ENCODE measurements around the genes TFAP2D and MCM3.

DNA sequence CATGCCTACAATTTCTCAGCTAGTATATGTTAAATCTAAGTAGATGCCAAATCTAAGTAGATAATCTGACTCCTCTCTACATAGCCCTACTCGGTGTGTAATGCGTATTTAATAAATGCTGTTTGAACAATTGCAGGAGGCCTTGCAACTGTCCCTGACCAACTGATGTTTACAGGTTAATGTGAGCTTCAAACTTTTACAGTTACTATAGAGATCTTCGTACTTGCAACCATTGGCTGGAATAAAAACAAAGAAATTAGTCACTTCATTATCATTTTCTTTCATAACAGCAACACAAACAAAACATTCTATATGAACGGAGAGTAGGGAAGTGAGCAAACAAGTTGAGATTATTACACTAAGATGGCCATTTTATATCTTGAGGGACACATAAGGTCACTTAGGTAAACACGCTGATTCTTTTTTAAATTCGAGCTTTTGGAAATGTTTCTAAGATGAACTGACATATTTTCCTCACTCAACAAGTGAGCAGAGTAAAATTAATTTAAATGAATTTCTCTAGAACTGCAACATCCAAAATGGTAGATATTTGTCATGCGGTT is 15.4 kb upstream of the CRISP2 start:
- PRO-cap, result no peak

GRCh38 chr6:49764458-49765069 is 20.4 kb upstream of the CRISP3 start:
- PRO-cap, result no peak

- PRO-cap, result no peak
These were observed 10.2 kb upstream of the PGK2 start for GRCh38 chr6:49797202-49797762.

- PRO-cap, result no peak
These were observed at the start of gene TFAP2D for GRCh38 chr6:50713375-50713677. Gene TFAP2D, plus strand, starts transcription at chr6:50713526.

DNA sequence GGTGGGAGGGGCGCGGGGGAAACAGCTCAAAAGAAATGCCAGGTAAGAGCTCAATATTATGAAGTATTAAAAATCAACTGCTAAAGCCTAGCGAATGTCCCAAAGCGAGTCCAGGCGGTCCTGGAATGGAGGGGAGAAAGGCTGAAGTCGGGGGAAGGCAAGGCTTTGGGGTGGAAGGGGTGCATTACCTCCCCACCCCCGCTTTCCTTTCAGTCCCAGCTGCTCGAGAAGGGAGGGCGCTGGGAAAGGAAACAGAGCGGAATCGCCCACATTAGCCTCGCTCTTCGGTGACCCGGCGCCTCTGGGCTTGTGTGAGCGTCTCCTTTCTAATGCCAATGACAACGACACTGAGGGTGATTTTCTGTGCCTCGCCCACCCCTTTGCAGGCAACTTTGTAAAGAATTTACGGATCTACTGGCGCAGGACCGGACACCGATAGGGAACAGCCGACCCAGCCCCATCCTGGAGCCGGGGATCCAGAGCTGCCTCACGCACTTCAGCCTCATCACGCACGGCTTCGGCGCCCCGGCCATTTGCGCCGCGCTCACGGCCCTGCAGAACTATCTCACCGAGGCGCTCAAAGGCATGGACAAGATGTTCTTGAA is 24.1 kb downstream of the TFAP2B start:
- PRO-cap, result no peak

DNA sequence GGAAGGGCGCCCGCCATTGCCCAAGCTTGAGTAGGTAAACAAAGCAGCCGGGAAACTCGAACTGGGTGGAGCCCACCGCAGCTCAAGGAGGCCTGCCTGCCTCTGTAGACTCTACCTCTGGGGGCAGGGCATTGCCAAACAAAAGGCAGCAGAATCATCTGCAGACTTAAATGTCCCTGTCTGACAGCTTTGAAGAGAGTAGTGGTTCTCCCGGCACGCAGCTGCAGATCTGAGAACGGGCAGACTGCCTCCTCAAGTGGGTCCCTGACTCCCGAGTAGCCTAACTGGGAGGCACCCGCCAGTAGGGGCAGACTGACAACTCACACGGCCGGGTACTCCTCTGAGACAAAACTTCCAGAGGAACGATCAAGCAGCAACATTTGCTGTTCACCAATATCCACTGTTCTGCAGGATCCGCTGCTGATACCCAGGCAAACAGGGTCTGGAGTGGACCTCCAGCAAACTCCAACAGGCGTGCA is 406.1 kb downstream of the TFAP2B start:
- PRO-cap, result no peak

- PRO-cap, result no peak
These were observed 573.5 kb downstream of the PKHD1 start for GRCh38 chr6:51513906-51514227.

- PRO-cap, result no peak
These were observed 232.1 kb downstream of the PKHD1 start for GRCh38 chr6:51855308-51855818.

- PRO-cap, result no peak
These were observed 9.2 kb downstream of the PKHD1 start for GRCh38 chr6:52078099-52078718.

DNA sequence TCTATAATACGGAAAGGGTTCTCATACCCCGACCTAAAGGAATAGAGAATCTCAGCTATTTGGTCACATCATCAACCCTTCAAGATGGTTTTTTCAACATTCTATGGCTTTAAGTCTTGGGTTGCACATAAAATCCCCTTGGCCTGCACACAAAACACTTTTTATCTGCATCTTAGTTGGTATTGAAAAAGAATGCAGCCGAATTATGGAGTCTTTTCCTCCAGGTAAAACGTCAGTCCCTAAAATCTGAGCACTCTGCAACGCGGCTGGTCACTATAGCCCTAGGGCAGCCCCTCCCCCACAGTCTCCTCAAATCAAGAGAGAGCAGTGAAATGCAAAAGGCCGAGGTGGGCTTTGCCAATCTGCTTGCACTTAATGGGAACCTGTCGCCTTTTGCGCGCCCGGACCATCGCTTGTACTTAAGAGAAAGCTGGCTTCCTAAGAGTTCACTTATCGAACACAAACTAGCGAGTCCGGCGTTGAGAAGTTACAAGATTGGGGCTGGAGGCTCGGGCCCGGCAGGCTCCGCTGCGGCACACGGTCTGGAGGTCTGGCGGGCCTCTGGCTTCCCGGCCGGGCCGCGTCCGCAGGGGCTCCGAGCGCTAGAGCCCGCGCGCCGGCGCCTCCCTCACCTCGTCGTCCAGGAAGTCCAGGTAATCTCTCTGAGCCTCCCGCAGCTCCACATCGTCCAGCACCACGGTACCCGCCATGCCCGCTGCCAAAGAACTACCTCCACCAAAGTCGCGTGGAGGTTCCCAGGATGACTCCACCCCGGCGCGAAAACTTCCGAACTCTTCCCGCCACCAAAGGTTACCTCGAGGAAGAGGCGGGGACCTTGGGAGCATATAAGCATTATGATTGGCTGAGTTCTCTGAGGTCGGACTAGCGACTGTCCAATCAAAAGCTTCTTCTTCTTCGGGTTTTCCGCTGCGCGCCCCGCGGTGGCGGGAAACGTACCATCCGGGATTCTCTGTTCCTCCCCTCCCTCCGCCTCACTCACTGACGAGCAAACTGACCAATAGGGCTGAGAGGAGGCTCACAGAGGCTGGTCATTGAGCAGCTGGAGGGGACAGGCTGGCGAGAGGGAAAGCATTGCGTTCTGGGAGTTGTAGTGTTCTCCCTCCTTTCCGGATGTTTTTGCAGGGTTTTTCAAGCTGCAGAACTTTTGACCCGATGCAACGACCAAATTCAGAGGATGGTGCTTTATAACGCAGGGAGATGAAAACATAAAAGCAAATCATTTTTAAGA is at the start of gene MCM3:
TSS of gene MCM3 (minus strand) at position 778 of the 1,249 bp plus-strand sequence.
- PRO-cap, result bidirectional peak, plus-strand start at position 1,048 of the sequence, minus-strand start at position 788 of the sequence

- PRO-cap, result no peak
These were observed 647 bp upstream of the MCM3 start for GRCh38 chr6:52285214-52285564.

- PRO-cap, result no peak
These were observed 31.3 kb upstream of the PAQR8 start for GRCh38 chr6:52330580-52331058.

GRCh38 chr6:52331896-52332131 is 30.1 kb upstream of the PAQR8 start:
- PRO-cap, result no peak

DNA sequence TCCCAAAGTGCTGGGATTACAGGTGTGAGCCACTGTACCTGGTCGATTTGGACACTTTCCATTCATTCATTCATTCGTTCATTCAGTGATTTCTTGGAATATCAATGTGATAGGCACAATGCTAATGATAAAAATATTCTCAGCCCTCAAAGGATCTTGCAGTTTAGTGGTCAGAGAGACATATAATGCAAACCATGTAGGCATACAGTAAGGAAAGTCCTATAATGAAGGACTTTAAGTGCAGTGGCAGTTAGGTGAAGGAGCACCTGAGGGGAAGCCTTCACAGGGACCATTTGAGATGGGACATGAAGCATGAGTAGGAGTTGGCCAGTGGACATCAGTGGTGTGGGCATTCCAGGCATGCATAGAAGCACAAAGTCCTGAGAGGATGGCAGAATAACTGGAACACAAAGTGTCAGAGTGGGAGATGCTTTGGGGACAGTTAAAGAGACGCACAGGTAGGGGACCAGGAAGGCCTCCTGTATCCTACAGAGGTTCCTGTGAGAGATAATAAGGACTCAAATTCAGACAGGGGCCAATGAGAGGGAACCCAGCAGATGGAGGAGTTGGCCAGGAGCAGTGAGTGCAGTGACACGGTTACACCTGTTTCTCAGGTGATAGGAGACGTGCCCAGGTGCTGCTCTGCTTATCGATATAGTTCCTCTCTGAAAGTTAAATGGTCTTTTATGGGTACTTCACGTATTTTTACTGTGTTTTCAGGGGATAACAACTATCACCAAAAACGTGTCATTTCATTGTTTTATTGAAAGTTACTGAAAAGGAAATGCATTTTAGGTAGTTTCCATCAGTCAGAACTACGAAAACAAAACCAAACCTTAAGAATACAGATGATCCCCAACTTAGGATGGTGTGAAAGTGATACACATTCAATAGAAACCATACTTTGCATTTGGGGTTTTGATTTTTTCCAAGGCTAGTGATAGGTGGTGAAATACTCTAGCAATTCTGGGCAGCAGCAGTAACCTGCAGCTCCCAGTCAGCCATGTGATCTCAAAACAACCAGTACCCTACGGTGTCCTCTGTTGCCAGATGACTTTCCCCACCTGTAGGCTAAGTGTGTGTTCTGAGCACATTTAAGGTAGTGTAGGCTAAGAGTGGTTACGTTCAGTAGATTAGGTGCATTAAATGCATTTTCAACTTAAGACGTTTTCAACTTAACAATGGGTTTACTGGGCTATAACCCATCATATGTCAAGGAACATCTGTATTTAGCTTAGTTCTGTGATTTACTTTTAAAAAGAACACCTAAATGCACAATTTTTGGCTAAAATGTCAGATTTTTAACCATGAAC is 26.1 kb upstream of the EFHC1 start:
- PRO-cap, result no peak

GRCh38 chr6:52454476-52455010 is 34.4 kb downstream of the EFHC1 start:
- PRO-cap, result no peak

DNA sequence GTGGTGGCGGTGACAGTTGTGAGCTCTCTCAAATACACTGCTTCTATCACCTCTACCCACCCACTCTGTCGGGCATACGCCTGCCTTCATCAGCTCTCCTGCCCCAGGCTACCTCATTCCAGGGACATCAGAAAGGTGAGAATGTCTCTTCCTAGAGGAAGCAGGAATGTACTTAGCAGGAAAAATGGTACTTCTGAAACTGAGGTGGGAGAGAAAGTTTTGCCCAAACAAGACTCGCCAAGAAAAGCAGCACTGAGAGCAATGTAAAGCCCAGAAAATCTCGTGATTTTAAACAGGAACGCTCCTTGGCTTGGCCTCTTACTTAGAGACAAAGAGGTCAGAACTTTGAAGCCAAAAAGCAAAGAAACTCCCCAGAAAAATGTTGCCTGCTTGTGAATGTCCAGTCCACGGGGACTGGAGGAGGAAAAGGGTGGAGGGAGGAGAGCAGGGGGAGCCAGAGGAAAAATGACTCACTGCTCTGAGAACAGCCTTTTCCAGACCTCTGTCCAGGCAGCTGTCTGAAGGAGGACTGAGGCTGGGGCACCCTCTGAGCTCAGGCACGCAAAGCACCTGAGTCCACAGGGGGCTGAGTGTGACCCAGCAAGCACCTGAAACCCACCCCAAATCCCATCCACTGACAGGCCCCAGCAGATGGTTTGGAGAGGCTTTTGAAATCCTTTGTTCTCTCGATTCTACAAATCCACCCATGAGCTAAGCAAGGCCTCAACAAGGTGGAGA is 64.7 kb downstream of the TRAM2 start:
- PRO-cap, result unidirectional peak, plus-strand start at position 521 of the sequence

DNA sequence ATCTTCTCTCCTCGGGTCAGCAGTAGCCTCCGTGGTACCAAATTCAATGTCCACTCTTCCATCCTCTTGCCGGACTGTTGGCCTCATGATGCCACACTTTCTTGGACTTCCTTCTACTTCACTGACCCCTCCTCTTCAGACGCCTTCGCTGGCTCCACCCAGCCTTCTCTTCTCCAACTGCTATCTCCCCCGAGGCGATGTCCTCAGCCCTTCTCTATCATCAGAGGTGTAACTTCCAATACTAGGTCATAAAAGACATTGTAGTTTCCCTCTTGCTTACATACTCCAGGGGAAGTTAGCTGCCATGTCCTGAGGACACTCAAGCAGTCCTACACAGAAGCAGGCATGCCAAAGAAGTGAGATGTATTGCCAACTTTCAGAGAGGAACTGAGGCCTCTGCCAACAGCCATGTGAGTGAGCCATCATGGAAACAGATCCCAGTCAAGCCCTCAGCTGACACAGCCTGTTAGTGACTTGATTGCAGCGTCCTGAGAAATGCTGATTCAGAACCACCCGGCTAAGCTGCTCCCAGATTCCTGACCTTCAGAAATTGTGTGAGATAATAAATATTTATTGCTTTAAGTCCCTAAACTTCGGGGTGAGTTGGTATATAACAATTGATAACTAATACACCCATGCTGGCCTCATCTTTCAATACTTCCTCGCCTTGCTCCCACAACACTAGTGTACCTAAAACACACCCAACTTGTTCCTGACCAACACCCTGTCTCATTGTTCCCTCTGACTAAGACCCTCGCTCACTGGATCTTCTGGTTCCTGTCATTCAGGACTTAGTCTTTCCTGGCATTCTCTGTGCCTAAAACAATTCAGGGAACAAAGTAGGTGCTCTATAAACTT is 38.2 kb downstream of the GSTA2 start:
- PRO-cap, result no peak

- PRO-cap, result no peak
These were observed 341 bp upstream of the GSTA1 start for GRCh38 chr6:52803990-52804324.

GRCh38 chr6:52918205-52918739 is 8.8 kb upstream of the GSTA3 start:
- PRO-cap, result no peak

DNA sequence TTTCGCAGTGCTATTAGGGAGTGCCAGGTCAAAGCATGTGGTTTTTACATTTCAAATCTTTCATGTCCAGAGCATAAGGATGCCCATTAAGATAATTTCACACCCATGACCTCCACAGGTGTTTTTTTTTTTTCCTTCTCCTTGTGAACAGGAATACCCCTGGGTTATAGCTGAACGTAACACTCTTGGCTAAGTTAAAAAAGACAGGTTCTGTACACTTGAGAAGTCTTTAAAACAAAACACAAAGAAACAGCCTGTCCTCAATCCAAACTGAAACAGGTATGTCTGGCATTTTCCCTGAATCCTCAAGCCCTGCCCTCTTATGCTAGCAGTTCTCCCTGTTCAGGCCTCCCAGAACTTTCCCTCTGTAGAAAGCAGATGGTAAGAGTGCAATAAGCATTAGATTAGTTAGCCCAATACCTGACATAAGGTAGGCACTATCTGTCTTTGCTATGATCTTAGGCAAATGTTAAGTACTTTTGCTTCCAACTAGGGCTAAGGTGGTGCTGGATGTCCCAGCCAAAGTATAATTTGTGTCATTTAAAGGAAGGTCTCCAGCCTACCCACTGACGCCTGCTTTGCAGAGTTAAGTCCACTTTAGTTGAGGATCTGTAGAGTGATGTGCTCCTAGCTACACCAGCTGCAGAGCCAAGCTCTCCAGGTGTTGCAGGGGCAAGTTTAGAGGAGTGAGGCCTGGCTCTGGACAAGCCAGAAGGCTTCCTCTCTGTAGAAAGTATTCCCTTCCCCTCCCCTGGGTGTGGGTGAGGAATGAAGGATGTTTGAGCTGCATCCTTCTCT is 66.8 kb downstream of the ELOVL5 start:
- PRO-cap, result no peak